LHCN-M2 (cell line): ENCODE measurements around the genes PSMD2 and EPHB3.

GRCh38 chr3:183491348-183491819, 63.0 kb upstream of the MCF2L2 start:
- RAMPAGE, long total RNA = no peak

DNA sequence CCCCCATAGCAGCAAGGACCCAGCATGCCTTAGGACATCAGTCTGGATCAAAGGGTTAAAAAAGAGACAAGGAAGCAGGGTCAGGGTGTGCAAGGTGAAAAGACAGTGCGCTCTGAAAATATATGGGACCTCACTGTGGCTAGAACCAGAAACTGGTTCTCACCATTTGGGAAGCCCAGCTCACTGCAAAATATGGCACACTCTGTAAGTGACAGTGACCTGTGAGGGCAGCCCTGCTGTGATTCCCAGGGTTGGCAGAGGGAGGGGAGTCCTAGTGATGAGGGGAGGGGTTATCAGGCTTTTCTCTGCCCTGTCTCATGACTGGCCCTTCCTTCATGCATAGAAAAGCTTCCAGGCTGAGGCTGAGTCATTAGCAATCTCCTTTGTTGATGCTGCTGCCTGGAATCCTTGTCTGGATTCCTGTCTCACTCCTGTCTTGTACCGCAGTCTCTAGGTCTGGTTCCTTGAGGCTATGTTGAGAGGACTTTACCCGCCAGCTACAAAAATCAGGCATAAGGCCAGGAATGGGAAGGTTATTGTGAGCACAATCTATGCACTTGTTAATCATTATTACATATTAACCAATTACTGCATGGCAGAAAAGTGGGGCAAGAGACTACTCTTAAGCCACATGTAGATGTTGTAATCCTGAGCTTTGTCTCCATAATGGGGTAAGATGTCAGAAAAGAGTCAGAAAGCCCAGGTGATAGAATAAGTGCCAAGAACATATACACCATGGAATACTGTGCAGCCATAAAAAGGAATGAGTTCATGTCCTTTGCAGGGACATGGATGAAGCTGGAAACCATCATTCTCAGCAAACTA, 7.2 kb downstream of the KLHL6 start:
- RAMPAGE, long total RNA = no peak

- RAMPAGE, long total RNA = no peak
These were observed 6.0 kb upstream of the KLHL24 start for GRCh38 chr3:183629305-183629943.

- RAMPAGE, long total RNA = no peak
These were observed 1.8 kb downstream of the KLHL24 start for GRCh38 chr3:183637245-183637629.

DNA sequence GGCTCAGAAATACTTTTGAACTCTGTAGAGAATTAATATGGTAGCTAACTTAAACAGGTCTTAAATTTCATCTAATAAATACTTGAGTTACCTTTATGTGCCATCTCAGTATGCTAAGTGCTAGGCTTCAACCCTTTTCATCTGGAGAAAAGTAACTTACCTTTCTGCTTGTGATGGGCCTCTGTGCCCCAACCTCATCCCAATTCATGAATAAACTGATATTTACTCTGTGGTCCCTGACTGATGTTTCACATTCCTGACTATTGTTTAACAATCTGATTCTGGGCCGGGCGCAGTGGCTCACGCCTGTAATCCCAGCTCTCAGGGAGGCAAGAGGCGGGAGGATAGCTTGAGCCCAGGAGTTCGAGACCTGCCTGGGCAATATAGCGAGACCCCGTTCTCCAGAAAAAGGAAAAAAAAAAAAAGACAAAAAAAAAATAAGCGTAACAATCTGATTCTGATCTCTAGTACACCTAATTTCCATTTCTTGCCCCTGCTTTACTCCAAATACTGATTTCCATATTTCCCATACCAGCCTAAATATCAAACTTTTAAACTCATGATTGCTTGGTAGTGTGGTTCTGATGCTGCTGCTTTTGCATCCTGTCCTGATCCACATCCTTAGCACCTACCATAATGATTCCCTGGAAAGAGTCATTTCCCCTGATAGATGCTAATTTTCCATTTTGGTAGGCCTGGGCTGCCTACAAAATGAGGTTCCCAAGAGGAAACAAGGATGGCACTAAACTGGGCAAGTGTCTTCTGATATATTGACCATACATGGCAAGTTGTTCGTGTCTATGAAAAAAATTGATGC, 21.3 kb downstream of the KLHL24 start:
- RAMPAGE, long total RNA = no peak

GRCh38 chr3:183810731-183811398, 14.5 kb downstream of the MAP6D1 start:
- RAMPAGE, long total RNA = no peak

- RAMPAGE, long total RNA = no peak
These were observed 35.8 kb upstream of the PARL start for GRCh38 chr3:183920498-183920841.

DNA sequence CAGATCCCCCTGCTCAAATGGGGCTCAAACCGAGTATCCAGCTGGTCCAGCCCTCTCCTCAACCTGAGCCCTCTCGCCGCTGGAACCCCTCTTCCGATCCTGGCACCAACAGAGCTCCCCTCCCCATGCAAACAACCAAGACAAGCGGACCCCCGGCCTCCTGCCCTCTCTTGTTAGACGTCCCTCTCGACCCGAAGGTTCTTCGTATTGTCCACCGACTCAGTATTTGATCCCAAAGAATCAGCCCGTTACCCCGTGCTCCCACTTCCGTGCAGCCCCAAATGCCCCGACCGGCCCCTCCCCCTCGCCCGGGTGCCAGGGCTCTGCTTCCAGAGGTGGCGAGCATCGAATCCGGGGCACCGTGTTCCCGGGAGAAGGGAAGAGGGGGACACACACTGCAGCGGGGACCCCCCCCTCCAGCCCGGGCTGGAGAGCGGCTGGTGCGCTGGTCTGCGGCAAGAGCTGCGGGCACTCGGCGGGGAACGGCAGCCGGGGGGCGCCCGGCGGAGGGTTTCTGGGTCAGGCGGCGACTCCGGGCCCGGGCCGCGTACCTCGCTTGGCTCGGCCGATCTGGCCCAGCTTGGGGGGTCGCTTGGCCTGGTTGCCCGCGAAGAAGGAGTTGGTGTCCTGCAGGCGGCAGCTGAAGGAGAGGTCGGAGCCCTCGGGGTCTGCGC, 650 bp downstream of the CAMK2N2 start:
- RAMPAGE, long total RNA = no peak

DNA sequence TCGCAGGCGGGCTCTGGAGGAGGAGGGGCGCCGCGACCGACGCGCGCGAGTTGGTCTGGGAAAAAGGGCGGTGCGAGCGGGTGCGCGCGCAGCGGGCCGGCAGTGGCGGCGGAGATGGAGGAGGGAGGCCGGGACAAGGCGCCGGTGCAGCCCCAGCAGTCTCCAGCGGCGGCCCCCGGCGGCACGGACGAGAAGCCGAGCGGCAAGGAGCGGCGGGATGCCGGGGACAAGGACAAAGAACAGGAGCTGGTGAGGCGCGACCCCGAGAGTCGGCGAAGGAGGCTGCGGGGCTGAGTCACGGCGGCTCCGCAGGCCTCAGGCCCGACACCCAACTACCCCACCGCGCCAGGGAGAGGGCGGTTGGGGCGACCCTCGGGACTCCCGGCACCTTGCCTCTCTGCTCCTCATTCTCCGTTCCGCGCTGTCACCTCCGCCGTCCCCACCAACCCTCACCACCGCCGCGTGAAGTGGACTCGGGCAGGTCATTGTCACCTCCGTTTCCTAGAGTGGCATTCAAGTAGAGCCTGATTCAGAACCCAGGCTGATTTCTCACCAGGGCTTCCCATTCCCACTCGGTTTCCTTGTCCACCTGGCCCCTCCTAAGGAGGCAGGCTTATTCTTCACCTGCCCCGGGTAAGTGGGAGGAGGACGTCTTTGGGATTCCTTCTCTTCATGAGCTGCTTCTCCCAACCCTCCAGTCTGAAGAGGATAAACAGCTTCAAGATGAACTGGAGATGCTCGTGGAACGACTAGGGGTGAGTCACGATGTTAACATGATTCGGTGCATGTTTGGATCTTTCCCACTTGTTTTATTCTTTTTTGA, at the start of gene PSMD2:
Gene PSMD2, plus strand, starts transcription at position 89 of the 823 bp plus-strand sequence.
- RAMPAGE, long total RNA = start-site peak on the plus strand centred at position 93 of the sequence, 37 bp wide, 221 reads

GRCh38 chr3:184351221-184352585, 9.7 kb downstream of the CLCN2 start:
- RAMPAGE, long total RNA = no peak

DNA sequence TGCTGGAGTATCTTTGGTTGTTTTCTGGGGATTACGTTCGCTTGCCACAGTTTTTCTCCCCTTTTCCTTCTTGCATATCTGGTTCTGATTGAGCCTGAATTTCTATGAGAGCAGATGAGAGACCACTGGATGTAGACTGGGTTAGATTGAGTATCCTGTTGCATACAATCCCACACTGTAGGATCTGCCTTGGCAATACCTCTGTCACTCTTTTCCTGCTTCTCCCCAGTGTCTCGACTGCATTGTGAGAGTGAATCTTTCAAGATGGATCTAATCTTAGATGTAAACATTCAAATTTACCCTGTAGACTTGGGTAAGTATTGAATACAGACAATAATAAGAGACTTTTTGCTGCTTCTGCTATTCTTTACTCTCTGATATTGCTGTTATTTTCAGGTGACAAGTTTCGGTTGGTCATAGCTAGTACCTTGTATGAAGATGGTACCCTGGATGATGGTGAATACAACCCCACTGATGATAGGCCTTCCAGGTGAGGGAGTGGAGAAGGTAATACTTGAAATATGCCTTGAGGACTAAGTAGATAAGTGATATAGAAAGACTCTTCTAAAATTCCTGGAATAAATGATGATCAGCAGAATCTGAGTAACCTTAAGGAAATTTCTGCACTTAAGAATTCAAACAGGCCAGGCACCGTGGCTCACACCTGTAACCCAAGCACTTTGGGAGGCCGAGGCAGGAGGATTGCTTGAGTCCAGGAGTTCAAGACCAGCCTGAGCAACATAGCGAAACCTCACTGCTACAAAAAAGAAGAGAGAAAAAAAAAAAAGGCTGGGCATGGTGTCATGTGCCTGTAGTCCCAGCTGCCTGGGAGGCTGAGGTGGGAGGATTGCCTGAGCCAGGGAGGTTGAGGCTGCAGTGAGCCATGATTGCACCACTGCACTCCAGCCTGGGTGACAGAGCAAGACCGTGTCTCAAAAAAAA, 3.5 kb downstream of the POLR2H start:
- RAMPAGE, long total RNA = no peak

- RAMPAGE, long total RNA = no peak
These were observed 42.1 kb upstream of the EPHB3 start for GRCh38 chr3:184519548-184519747.

DNA sequence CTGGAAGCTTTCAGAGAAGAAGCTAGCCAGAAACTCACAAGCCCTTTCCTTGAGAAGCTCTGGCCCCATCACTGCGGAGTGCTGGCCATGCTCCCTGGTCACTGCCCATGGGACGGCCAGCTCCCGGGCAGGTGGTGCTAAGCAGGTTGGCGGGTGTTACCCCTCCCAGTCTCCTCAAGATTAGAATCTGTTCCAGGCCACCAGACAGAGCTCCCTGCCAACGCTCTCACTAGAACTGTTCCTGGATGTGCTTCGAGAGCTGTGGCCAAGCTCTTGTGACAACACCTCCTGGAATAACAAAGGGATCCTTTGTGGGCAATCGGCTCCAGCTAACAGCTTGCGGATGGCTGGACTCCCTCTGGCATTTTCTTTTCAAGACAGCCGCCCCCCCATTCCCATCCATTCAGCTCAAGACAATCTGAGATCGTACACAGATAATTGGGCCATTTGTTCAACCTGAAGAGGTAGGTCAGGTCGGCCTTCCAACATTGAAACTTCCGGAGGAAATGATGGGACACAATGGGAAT, 11.8 kb upstream of the EPHB3 start:
- RAMPAGE, long total RNA = no peak

DNA sequence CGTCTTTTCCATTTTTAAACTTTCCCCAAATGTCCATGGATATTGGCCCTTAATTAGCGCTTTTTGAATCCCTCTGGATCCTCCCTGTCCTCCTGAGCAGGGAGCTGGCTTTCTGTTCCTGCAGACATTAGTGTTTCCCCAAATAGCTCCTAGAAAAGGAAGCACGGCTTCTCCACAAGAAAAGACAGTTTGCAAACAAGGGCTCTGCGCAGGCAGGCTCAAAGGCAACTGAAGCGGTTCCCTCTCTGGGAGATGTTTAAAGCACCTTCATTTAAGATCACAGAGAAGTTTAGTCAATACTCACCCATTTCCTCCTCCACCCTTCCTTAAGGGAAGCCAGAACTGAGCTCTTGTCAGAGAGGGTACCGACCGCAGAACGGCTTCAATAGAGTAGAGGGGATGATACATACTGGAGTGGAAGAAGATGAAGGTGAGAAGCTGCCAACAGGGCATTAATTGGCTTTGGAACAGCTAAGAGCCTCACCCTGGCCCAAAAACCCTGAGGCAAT, 5.0 kb upstream of the EPHB3 start:
- RAMPAGE, long total RNA = no peak

GRCh38 chr3:184561046-184562205, at the start of gene EPHB3:
TSS of gene EPHB3 (plus strand) at chr3:184561785.
- RAMPAGE, long total RNA = no peak

- RAMPAGE, long total RNA = no peak
These were observed 22.9 kb downstream of the EPHB3 start for GRCh38 chr3:184584436-184584967.

GRCh38 chr3:184620342-184620976, 58.9 kb downstream of the EPHB3 start:
- RAMPAGE, long total RNA = no peak

- RAMPAGE, long total RNA = no peak
These were observed 31.2 kb downstream of the MAGEF1 start for GRCh38 chr3:184680772-184681030.

- RAMPAGE, long total RNA = no peak
These were observed 25.3 kb upstream of the VPS8 start for GRCh38 chr3:184786683-184786970.

DNA sequence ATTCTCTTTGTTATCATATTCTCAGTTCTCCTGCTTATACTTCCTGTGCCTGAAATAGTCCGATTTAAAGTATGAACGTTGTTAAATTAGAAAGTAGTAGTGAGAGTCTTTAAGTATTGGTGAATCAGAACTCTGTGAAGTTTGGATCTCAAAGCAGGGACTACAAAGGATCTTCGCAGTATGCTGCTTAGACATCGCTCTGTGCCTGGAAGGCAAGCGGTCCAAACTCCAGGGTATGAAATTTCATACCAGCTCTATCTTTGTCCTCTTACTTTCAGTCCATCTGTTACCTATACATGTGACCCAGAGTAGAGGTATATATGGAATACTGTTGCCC, 34.5 kb downstream of the VPS8 start:
- RAMPAGE, long total RNA = no peak